Amniotic epithelial cell (primary cell): ENCODE measurements around the genes CBR1, DOP1B and CLDN14.

- RRBS = 1% methylated on average over 31 of the region's 71 CpGs
These were observed at the start of gene CBR1 for GRCh38 chr21:36069617-36070624. TSS of gene CBR1 (plus strand) at chr21:36070024.

- RRBS = no CpG with 5 or more reads among the region's 24 CpGs
These were observed 22.0 kb upstream of the CBR3 start for GRCh38 chr21:36112620-36113507.

- RRBS = no CpG with 5 or more reads among the region's 16 CpGs
These were observed 2.2 kb upstream of the CBR3 start for GRCh38 chr21:36132529-36133295.

- RRBS = 3% methylated on average over 6 of the region's 13 CpGs
These were observed 180 bp upstream of the CBR3 start for GRCh38 chr21:36134785-36135013.

GRCh38 chr21:36156727-36157859 is at the start of gene DOP1B:
TSS of gene DOP1B (plus strand) at chr21:36156824.
- RRBS = 3% methylated on average over 63 of the region's 95 CpGs

DNA sequence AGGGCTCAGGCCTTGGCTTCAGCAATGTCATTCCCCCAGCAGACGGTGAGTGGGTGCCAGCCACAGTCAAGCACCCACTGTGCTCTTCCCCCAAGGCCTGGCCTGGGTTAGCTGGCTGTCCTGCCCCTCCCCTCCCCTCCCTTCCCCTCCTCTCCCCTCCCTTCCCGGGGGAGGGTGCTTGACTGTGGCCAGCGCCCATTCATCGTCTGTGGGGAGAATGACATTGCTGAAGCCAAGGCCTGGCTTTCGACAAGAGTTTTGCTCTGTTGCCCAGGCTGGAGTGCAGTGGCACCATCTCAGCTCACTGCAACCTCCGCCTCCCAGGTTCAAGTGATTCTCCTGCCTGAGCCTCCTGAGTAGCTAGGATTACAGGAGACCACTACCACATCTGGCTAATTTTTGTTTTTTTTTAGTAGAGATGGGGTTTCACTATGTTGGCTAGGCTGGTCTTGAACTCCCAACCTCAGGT is 30.5 kb downstream of the DOP1B start:
- RRBS = no CpG with 5 or more reads among the region's 6 CpGs

GRCh38 chr21:36320992-36321271 is 935 bp downstream of the MORC3 start:
- RRBS = no CpG with 5 or more reads among the region's 7 CpGs

DNA sequence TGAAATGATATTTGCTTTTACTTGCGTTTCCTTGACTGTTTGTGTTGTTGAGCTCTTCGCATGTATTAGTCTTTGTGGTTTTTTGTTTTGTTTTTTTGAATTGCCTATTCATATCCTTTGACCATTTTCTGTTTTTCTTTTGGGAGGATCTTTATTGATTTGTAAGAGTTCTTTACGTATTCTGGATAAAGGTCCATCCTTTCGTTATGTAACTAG is 1.2 kb downstream of the MORC3 start:
- RRBS = no CpG with 5 or more reads among the region's 4 CpGs

GRCh38 chr21:36337643-36338182 is 17.7 kb downstream of the MORC3 start:
- RRBS = no CpG with 5 or more reads among the region's 6 CpGs

DNA sequence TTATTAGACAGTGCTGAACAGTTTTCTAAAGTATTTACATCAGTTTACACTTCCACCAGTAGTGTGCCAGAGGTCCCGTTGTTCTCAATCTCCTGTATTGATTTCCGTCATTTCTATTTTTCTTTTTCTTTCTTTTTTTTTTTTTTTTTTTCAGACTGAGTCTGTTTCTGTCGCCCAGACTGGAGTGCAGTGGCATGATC is 2.9 kb upstream of the CHAF1B start:
- RRBS = no CpG with 5 or more reads among the region's 3 CpGs

DNA sequence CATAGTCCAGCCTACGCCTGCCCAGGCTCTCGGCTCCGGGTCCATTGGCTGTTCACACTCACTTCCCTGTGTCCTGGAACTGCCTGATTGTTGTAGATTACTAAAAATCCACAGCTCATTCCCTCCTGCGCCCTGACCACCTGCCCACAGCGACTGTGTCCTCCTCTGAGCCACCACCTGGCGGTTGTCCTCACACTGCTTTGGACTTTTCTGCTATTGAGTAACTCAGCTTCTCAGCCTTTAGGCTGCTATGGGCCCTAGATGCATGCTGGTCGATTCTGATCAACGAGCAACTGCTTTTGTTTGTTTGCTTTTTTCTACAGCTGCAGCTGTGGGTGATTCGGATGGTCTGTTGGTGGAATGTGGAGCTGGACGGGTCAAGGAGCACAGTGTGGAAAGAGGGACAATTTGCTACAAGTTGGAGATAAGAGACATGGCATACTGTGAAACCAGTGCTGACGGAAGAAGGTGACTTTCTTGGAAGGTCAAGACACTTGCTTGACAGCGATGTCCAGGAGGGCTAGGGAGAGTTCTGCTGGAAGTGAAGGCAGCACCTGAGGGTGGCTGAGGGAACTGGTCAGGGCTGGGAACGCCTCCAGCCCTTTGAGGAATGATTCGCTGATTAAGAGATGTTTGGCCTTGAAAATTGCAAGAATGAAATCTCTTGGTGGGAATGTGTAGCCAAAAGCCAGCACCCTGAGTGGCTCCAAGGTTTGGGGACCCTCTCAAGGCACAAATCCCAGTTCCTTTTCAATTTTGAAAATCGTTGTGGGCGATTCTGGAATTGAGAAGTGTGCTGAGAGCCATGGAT is at the start of gene CLDN14:
CLDN14 (minus strand) TSS at position 215 of the 811 bp plus-strand sequence.
- RRBS = no CpG with 5 or more reads among the region's 16 CpGs

DNA sequence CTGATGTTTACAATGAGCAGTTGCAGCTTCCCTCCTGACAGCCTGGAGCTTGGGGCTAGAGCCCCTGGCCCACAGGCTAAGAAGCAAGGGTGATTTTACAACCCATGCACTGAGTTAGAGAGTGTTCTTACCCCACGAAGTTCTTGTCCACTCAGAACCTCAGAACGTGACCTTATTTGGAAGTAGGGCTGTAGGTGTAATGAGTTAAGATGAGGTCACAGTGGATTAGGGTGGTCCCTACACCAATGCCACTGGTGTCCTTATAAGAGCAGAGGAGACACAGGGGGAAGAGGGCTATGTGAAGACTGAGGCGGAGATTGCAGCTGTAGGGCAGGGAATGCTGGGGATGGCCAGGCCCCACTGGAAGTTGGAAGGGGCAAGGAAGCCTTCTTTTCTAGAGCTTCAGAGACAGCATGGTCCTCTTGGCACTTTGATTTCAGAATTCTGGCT is 15.7 kb upstream of the CLDN14 start:
- RRBS = no CpG with 5 or more reads among the region's 3 CpGs

GRCh38 chr21:36728670-36729144 is 29.8 kb downstream of the SIM2 start:
- RRBS = no CpG with 5 or more reads among the region's 11 CpGs

GRCh38 chr21:36917363-36917865 is 49.1 kb downstream of the HLCS start:
- RRBS = no CpG with 5 or more reads among the region's 9 CpGs

DNA sequence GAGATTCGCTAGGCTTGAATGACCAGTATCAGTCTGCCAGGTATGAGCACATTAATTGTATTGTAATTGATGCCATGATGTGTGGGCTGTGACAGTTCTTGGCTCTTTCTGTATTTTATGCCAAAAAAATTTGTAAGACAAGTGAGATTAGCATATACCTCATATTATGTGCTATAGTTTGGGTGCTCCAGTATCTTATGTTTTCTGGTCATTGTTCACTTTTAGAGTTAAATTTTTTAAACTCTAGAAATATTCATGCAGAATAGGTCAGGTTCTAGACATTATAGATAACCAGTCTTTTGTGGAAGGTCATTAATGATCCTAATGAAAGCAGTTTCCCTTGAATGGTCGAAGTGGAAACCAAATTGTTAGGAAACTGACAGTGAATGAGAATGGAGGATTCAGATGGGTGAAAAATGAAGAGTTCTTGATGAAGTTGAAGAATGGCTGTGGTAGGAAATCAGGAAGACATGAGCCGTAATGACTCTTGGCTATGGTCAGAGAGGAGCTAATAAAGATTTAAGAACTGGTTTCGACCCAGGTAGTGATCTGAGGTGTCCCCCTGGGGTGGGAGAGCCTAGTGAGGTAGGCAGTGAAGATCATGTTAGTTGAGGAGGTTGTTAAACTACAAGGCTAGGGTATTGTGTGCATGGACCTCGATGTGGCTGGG is 12.2 kb downstream of the TTC3 start:
- RRBS = no CpG with 5 or more reads among the region's 5 CpGs

DNA sequence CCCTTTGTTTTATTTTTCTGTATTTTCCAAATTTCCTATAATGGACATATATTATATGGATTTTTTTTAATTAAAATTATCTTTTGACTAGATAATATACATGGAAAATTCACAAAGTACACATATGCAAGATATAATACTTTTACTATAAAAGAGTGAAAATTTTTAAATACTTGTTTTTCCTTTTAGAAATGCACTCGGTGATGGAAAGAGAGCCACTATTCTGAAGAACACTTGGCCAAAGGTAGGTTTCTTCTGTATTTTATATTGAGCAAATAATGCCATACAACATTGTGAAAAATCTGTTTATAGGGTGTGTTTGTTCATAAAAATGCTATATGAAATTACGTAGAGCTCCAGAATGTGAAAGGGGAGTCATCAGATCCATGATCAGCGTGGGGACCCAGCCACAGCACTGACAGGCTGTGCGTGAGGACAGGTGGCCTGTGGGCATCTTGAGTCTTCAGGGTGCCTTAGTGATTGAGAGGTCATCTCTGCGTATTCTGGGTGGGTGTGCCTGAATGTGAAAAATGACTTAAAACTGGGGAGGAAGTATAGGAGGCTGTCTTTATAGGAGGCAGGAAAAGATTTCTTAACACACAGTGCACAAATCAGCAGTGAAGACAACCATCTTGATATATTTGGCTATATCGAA is 35.3 kb downstream of the TTC3 start:
- RRBS = no CpG with 5 or more reads among the region's 6 CpGs

DNA sequence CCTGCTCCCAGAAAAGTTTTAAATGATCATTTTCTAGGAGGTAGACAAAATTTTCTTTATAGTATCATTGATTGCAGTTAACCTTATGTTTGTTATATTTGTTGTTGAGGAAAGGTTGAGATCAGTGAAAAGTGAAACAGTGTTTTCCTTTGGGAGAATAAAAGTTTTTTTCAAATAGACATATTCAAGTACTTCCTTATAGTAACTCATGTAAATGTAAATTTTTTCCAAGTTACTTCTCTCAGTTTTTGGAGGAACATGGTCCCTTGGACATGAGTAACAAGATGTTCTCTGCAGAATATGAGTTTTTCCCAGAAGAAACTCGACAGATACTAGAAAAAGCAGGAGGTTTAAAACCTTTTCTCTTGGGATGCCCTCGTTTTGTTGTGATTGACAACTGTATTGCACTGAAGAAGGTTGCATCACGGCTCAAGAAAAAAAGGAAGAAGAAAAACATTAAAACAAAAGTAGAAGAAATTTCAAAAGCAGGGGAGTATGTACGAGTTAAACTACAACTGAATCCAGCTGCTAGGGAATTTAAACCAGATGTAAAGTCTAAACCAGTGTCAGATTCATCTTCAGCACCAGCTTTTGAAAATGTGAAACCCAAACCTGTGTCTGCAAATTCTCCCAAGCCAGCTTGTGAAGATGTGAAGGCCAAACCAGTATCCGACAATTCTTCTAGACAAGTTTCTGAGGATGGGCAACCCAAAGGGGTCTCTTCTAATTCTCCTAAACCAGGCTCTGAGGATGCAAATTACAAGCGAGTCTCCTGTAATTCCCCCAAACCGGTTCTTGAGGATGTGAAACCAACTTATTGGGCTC is 92.5 kb downstream of the TTC3 start:
- RRBS = no CpG with 5 or more reads among the region's 7 CpGs

DNA sequence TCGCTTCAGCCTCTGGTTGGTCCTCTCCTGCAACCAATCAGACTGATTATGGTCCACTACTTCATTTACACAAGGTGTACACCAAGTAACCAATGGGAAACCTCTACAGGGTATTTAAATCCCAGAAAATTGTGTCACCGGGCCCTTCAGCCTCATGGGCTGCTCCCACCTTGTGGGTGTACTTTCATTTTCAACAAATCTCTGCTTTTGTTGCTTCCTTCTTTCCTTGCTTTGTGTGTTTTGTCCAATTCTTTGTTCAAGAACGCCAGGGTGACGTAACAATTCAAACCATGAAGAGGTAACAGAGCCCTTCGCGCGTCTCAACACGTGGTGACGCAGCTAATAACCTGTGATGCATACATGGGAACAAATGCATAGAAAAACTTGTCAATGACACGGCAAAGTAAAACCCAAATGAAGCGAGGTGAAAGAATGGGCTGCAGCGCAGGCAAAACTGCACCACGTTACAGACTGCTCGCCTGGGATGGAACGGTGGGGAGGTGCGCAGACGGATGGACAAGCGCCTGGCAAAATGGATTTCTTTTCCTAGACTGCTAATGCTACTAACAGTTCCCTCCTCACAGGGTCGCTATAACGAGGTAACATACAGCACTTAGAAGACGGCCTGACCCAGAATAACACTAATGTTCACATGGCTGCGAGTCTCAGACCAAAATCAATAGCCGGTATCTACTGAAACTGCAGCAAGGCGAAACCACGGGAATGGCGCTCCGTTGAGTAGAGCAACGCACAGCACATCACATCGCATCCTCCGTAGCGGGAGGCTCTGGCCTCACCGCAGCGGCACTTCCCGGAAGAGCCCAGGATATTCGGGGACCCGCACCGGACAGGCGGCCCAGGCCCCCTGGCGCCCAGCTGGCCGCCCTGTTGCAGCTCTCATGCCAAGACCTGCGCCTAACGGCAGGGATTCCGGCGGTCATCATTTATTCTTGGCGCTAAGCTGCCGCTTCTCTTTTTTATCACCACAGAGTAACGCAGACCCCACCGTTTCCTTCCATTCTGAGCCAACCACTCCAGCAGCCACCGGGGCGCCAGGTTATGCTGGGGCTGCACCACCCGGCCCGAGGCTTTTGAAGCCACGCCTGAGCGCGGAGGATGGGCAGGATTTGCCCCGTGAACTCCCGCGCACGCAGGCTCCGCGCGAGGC is 46.8 kb downstream of the VPS26C start:
- RRBS = 1% methylated on average over 17 of the region's 62 CpGs

- RRBS = no CpG with 5 or more reads among the region's 5 CpGs
These were observed 52.9 kb downstream of the DYRK1A start for GRCh38 chr21:37419132-37420148.

GRCh38 chr21:37431018-37431341 is 64.4 kb downstream of the DYRK1A start:
- RRBS = no CpG with 5 or more reads among the region's 1 CpG